Foreskin keratinocyte (primary cell): ENCODE measurements around the genes ZNF492, ZNF723 and ZNF675.

GRCh38 chr19:22633897-22634465 is at the start of gene ZNF492:
Gene ZNF492 (plus strand): TSS chr19:22634324.
- RAMPAGE, total RNA: no peak

- RAMPAGE, total RNA: no peak
Measured at GRCh38 chr19:22831908-22832682, at the start of gene ZNF723. Gene ZNF723 (plus strand): TSS chr19:22832291.

GRCh38 chr19:23323956-23324361 is 71.3 kb downstream of the ZNF91 start:
- RAMPAGE, total RNA: no peak

- RAMPAGE, total RNA: no peak
Measured at GRCh38 chr19:23347633-23348192, 47.6 kb downstream of the ZNF91 start.

DNA sequence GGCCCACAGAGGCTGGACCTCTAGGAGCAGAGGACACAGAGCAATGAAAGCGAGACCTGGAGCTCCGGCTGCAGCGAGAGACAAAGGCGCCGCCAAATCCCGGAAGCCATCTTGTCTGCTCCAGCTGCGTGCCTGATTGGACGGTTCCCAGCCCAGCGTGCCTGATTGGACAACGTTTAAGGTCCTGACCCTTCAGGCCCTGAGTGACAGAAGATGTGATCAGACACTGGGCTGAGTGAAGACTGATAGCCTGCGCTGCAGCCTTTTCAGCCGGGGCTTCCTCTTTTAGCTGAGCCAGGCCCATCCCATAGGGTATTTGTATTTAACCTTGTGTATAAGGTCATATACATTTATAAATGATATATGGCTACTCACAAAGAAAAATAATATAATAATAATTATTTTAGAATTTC is at the start of gene ZNF675:
ZNF675 (minus strand) TSS at position 117 of the 413 bp plus-strand sequence.
- RAMPAGE, total RNA: start-site peak on the minus strand centred at position 99 of the sequence, 49 bp wide, 41 and 71 reads in 2 replicates

DNA sequence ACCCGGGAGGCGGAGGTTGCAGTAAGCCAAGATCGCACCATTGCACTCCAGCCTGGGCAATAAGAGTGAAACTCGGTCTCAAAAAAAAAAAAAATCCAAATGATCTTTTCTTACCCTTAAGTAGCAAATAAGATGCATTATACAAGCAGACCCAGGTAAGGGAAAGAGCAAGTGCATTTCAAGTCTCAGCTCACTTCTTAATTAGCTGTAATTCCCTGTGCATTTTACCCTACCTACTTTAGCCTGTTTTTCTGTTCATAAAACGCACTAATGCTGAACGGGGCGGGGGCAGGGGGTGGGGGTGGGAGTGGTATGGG is 54.0 kb upstream of the ZNF254 start:
- RAMPAGE, total RNA: no peak

DNA sequence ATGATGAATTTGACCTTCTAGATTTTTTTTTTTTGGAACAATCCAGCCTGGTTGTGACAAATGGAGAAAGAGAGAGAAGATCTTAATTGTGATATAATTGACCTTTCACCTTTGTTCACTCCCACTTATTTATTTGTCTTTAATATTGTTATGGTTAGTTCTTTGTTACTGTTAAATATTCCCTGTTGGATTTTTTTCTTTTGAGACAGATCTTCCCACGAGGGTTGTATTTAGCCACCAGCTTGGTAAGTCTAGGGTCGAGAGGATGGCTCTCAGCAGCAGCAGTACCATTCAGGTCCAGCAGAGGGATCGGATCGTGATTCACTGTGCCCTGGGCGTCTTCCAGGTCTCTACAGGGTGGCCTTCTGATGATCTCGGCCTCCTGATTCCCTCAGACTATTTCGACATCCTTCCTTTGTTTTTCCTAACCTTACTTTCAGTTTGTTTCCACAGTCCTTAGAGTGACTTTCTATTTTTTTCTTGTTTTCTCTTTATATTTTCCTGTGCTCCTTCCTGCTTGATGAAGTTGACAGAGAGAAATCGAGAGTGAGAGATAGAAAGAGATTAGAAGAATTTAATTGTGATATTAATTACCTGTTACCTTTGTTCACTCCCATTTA is 1437.0 kb downstream of the UQCRFS1 start:
- RAMPAGE, total RNA: no peak

GRCh38 chr19:27780692-27781336 is 1432.1 kb downstream of the UQCRFS1 start:
- RAMPAGE, total RNA: no peak

DNA sequence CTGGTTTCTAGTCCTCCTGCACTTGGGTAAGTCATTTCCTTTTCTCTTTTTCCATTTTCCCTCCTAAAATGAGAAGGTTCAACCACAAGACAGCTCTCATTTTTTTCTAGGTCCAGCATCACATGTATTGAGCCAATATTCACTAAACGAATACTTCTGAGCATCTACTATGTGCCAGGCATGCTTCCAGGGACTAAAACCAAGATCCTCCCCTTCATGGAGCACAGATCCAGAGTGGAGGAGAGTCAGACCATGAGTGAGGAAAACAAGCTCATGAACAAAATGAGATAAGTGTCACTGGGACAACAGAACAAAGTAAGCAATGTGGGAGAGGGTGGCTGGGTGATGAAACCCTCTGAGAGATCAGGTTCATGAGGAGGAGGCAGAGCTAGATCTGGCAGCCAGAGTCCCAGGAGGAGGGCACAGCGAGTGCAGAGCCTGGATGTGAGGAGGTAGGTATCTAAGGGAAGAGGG is 1312.0 kb downstream of the UQCRFS1 start:
- RAMPAGE, total RNA: no peak

GRCh38 chr19:28481821-28482551 is 731.0 kb downstream of the UQCRFS1 start:
- RAMPAGE, total RNA: no peak

- RAMPAGE, total RNA: no peak
Measured at GRCh38 chr19:28508521-28509249, 704.3 kb downstream of the UQCRFS1 start.

DNA sequence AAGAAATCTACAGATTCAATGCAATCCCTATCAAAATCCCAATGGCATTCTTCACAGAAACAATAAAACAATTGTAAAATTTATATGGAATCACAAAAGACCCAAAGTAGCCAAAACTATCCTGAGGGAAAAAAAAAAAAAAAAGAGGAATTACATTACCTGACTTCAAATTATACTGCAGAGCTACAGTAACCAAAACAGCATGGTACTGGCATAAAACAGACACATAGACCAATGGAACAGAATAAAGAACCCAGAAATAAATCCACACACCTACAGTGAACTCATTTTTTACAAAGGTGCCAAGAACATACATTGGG is 34.4 kb downstream of the UQCRFS1 start:
- RAMPAGE, total RNA: no peak

DNA sequence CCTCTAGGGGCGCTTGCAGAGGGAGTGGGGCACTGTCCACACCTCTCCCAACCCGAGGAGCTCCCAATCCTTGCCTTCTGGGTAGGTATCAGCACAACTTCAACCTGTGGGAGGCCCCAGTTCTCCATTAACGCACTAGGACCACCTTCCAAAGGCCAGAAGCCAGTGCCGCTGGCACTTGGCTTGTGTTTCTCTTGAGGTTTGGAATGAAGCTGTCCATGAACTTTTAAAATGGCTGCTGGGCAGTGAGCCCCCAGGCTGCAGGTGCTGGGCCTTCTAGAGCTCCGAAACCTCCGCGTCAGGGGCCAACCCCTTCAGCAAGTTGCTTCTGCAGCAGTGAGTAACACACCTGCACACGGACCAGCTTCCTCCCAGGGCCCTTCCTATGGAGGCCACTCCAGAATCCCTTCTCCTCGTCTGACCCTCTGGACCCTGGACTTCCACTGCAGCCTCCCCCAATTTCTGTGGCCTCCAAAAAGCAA is 108.5 kb upstream of the VSTM2B start:
- RAMPAGE, total RNA: no peak

DNA sequence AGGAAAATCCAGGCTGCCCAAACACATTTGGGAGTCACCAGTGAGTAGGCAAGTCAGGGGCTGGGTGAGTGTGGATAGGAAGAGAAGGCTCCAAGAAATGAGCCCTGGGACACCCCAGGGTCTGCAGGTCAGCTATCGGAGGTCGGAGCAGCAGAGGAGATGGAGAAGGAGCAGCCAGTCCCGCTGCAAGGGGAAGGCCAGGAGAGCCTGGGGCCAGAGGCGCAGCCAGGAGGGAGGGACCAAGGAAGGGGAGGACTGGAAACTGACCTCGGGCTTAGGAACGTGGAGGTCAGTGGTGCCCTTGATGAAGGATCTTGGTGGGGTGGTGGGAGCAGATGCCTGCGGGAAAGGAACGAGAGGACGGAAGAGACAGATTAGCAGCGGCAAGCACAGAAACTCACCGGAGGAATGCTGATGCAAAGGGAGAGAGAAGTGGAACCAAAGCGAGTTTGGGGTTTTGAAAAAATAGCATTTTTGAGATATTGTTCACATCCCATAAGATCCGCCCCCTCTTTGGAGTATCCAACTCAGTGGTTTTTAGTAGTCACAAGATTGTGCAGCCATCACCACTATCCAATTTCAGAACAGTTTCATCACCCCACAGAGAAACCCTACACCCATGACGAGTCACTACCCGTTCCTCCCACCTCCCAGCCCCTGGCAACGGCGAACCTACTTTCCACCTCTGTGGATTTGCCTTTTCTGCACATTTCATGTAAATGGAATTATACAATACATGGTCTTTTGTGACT is 22.1 kb downstream of the PLEKHF1 start:
- RAMPAGE, total RNA: no peak

DNA sequence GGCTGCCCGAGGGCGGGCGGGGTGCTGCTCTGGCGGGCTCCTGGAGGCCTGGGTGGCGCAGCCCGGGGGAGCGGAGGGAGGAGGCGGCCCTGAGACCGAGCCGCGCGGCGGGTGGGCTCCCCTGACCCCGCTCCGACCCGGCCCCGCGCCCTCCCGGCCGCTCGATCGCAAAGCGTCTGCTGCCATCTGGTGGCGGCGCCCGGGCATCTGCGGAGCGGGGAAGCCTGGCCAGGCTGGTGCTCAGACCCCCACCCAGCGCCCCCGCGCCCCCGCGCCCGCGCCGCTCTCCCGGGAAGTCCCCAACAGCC is 61.7 kb downstream of the CCNE1 start:
- RAMPAGE, total RNA: no peak

GRCh38 chr19:29941599-29942063 is 408 bp upstream of the URI1 start:
- RAMPAGE, total RNA: no peak

DNA sequence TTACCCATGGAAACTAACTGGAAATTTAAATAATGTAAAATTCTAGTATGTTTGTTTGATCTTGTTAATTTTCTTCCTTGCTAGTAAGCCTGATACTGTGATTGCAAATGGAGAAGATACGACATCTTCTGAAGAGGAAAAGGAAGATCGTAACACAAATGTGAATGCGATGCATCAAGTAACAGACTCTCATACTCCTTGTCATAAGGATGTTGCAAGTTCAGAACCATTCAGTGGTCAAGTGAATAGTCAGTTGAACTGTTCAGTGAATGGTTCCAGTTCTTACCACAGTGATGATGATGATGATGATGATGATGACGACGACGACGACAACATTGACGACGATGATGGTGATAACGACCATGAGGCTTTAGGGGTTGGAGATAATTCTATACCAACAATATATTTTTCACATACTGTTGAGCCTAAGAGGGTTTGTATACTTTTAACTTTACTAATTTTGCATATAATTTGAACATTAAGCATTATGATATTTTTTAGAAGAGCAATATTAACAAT is 66.9 kb downstream of the URI1 start:
- RAMPAGE, total RNA: no peak

GRCh38 chr19:30325956-30326527 is 46.1 kb upstream of the ZNF536 start:
- RAMPAGE, total RNA: no peak

- RAMPAGE, total RNA: no peak
Measured at GRCh38 chr19:30340167-30340511, 32.0 kb upstream of the ZNF536 start.

DNA sequence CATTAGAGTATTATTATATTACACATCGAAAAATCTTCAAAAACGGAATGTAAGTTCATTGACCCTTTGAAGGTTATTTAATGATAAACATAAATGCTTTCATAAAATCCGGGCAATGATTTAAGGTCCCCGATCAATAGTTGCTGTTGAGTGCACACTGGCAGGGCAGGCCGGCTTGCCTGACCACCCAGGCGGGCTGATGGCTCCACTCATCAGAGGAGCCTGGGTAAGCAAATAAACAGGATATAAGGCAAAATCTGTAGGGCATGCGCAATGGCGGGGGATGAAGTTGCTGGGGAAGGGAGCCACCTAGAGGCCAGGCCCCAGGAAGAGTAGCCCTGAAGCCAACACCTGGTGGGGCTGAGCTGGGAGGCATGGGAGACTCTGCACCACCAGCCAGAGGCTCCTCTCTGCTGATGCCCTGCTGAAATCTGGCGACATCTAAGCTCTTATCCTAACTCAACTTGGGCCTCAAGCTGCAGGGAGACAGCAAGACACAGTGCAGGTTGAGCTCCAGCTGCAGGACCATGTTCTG is 324.3 kb downstream of the ZNF536 start:
- RAMPAGE, total RNA: no peak